Skeletal muscle tissue (tissue), 7 donors: Measurements from ENCODE around the genes SGCE, PON3 and TAC1.

DNA sequence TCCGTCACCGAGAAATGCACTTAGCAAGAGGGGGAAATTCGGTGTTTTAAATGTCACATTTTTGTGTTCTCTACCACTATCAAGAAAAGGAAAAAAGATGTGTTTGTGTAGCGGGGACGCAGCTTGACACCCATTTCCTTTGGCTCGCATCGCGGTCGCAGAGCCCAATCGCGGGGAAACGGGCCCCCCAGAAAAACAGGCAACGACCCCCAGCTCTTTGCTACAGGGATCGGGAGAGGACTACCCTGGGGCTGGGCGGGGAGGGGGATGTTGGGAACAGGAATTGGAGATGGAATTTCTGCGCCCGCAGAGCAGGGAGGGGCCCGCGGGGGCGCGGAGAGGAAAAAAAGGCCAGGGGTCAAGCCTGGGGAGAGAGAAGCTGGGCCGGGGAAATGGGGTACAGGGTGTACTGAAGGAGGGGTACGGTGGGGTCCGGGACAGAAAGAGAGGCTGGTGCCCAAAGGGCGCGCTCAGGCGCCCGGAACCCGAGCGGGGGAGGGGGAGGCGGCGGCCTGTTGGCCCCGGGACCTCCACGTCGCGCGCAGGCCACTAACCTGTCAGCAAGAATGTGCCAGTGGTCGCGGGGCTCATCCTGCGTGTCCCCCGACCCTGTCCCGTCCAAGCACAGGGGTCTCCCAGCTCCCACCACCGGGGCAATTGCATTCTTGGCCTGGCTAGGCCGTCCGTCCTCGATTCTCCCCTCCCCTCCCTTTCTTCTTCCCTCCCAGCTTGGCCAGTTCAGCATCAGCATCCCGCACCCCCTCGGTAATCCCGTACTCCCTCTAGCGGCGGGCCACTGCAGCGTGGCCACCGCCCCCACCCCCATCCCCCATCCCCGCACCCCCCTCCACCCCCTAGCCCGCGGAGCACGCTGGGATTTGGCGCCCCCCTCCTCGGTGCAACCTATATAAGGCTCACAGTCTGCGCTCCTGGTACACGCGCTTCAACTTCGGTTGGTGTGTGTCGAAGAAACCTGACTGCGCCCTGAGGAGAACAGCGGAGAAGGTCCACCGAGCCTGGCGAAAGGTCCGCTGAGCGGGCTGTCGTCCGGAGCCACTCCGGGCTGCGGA lies at the start of gene SGCE:
SGCE (minus strand) TSS at position 698 of the 1,070 bp plus-strand sequence.
- PRO-cap, 3 experiments, result peak in 3 of 3 experiments; most common plus-strand start position 935 of the sequence (in 1); most common minus-strand start position 711 of the sequence (in 3)
- RAMPAGE, long total RNA, result start-site peak on the plus strand centred at position 967 of the sequence, 65 bp wide, 832 and 642 reads in 2 replicates
- RRBS, 2 experiments, result 11 to 12% methylated on average over 13 to 16 of the region's 74 CpGs

GRCh38 chr7:94972865-94973592 lies 65.6 kb downstream of the PPP1R9A start:
- PRO-cap, 3 experiments, result no peak in any of the 3 experiments
- RAMPAGE, long total RNA, result no peak
- RRBS, 2 experiments, result no CpG with 5 or more reads among the region's 4 CpGs

DNA sequence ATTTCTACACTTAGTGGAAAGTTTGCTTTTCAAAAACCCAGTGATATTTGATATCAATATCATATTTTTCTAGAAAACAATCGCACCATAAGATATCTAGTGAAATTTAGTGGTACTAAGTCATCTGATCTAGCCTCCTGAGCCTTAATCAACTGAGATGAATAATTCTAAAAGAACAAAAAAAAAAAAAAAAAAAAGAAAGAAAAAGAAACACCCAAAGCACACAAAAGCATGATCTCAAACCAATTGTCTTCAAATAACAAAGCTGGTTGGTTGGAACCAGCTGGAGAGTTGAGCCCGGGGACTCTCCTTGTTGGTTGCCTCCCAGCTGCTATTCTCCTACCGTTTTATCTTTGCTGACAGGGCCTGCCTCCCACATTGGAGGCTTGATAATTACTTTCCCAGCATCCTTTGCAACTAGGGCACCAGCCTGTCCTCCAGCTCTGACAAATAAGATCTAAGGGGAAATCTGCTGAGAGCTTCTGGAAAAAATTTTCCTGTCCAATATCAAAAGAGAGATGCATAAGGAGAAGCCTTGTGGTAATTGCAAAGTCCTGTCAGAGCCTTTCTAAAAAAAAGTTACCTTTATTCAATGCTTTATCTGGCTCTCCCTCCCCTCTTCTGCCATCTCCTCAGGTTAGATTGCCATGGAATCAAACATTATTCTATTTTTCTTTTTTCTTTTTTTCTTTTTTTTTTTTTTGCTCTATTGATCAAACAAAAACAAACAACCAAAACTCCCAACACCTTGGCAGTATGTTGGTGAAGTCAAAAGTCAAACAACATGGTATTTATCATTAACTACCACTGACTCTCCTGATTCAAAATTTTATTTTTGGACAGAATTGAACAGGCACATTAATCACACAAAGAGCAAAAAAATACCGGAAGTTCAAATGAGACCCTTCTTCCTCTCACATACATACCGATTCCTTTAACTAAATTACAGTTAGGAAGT lies 6.7 kb downstream of the PON1 start:
- PRO-cap, 3 experiments, result no peak in any of the 3 experiments
- RAMPAGE, long total RNA, result no peak
- RRBS, 2 experiments, result no CpG with 5 or more reads among the region's 5 CpGs

DNA sequence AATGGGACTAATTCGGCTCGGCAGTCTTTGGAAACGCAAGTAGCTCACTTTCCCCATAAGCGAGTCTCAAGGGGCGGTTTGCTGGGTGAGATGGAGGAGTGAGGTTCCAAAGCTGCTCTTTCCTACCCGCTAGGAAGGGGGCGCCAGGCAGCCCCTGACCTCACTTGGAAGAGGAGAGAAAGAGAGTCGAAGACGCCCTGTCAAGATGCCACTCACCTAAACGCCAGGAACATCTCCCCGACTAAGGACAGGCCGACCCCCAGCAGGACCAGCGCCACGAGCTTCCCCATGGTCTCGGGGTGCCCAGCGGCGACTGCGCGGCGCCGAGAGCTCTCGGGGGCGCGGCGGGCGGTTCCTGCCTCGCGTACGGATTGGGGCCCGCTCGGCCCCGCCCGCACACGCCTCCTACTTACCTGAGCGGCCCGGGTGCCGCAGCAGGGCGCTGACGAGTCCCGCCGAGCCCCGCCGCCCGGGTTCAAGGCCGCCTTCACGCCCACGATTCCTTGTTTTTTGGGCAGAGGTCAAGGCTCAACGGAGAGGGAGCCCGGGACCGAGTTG lies at the start of gene PON3:
PON3 (minus strand) TSS at position 315 of the 558 bp plus-strand sequence.
- PRO-cap, 3 experiments, result peak in 1 of 3 experiments; most common plus-strand start position 163 of the sequence (in 1)
- RAMPAGE, long total RNA, result no peak
- RRBS, 2 experiments, result 27 to 34% methylated on average over 15 of the region's 50 CpGs

DNA sequence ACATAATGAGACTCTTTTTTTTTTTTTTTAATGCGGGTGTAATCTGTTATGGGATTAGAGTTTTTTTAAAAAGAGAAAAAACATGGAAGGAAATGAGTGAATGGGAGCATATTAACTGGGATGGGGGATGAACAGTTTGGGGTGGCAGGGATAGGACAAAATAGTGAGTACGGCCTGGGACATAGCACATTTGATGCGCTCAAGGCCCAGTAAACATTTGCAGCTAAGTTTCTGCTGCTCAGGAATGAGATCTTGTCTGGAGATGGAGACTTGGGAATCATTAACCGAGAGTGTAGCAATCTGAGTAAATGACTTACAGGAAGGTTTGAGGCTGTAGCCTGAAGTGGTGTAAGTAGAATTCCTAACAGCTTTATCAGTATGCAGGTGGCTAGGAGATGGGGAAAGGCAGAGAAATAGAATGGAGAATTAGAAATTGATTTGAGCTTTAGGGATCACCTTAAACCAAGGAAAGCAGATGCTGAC lies 6.1 kb upstream of the PON2 start:
- PRO-cap, 3 experiments, result no peak in any of the 3 experiments
- RAMPAGE, long total RNA, result no peak
- RRBS, 2 experiments, result no CpG with 5 or more reads among the region's 4 CpGs

- PRO-cap, 3 experiments, result no peak in any of the 3 experiments
- RAMPAGE, long total RNA, result no peak
- RRBS, 2 experiments, result no CpG with 5 or more reads among the region's 4 CpGs
Observed at GRCh38 chr7:95471014-95471560, 14.7 kb upstream of the ASB4 start.

DNA sequence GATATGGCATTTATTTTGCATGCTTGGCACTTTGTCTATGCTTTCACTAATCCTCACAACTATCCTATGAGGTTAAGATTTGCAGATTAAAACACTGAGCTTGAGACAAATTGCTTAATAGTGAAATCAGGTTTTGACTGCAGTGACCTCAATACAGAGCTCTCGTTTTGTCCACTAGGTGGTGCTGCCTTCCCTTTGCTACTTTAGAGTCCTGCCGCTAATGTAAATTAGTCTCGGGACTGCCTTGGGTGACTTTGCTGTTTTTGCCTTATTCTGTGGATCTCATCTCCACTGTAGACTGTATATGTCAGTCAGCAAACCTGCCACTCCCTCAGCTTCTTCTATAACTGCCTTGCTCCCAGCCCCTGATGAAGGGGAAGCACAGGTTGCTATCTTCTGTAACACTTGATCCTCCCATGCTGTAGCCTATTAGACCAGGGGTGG lies 26.0 kb downstream of the ASB4 start:
- PRO-cap, 3 experiments, result no peak in any of the 3 experiments
- RAMPAGE, long total RNA, result no peak
- RRBS, 2 experiments, result no CpG with 5 or more reads among the region's 3 CpGs

DNA sequence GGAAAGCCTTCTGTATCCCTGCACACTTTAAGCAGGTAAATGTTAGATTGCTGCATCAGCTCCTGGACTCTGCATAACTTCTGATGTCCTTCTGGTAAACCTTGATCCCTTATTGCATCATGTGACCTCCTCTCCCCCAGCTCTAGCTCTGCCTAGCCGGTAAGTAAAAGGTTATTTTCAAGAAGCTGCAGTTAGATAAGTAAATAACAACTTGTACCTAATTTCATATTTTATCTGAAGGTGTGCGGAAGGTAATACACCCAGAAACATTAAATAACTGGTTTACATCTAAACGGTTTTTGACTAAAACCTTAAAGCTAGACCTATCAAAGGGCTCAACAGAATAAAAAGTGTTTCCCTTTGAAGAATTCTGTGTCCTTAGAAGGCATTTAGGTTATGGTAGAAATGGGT lies 37.4 kb downstream of the PDK4 start:
- PRO-cap, 3 experiments, result no peak in any of the 3 experiments
- RAMPAGE, long total RNA, result no peak
- RRBS, 2 experiments, result no CpG with 5 or more reads among the region's 3 CpGs

GRCh38 chr7:95586731-95587334 lies 9.5 kb downstream of the PDK4 start:
- PRO-cap, 3 experiments, result no peak in any of the 3 experiments
- RAMPAGE, long total RNA, result no peak
- RRBS, 2 experiments, result no CpG with 5 or more reads among the region's 3 CpGs

DNA sequence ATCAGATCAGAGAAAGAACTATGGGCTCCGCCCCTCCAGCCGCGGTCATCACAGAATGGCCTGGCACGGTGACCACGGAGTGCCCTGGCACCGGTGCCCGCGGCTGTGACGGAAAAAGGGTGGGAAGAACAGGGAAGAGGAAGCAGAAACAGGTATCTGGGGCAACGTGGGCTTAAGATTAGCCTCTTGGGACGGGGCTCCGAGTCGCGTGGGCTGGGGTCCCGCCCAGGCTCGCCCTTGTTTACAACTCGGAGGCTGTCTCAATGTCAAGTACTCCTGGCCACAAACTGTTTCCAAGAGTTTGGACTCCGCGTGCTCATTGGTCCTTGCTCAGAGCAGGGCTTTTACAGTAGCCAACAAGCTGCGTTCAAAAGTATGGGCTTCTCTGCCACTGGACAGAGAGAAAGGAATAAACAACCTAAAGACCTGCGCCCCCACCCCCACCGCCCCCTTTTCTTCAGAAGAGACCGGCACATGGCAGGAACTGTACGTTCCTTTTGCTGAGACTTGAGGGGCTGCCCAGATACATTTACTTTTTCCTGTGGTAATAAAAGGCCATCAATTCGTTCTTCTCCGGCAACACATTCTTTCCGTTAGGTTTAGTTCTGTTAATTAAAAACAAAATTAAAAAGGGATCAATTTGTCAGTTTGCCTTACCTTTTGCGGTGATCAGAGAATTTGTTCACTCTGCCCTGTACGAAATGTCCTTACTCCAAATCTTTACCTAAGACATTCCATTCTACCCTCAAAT lies 491 bp upstream of the PDK4 start:
- PRO-cap, 3 experiments, result peak in 3 of 3 experiments; most common plus-strand start position 460 of the sequence (in 2); most common minus-strand start position 239 of the sequence (in 1)
- RAMPAGE, long total RNA, result no peak
- RRBS, 2 experiments, result 2 to 4% methylated on average over 7 of the region's 29 CpGs

DNA sequence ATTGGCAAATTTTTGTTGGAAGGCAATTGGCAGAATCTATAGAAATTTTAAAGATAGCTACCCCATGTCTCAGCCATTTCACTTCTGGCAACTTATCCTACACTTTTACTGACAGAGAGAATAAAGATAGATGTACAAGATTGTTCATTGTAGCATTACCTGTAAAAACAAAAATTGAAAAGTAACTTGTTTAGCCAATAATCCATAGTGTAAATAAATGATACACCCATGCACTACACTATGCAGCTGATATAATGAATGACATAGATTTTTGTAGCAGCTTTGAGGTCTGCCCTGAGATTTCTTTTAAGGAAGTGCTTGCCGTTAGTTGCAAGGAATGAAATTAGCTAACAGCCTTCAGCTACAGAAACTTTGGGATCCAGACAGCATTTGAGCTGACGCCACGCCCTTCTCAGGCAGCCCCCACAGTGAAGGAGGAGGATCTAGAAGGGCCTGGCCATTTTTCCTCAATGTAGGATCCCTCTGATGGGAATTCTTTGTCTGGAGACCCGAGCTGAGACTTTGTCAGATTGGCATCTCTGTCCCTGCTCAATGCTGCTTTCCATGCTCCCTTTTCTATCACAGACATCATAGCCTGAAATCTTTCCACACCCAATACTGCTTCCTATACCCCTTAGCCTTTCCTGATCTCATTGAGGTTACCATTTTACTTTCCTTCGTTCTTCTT lies 6.1 kb upstream of the PDK4 start:
- PRO-cap, 3 experiments, result no peak in any of the 3 experiments
- RAMPAGE, long total RNA, result no peak
- RRBS, 2 experiments, result no CpG with 5 or more reads among the region's 5 CpGs

DNA sequence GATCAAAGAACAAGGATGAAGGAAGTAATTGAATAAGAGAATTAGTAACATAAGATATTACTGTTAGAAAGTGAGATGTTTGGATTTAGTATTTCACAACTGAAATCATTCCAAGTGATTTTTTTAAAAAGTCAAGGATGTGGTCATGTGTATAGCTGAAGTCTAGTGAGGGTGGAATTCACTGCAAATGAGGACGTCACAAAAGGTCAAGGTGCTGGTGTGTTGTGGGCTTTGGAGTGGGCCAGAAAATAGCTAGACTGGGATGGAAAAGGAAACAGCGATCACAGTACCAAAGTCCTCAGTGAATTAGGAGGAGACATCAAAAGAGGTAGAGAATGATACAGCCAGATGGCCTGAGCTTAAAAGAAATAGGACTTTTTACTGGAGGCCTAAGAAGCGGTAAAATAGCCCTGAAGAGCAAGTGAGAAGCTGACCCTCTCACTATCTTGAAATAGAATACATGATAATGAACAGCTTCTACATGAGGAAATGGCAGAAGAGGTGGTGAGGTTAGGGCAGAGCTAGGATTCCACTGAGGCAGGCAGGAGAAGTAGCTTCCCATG lies 272.9 kb downstream of the DYNC1I1 start:
- PRO-cap, 3 experiments, result no peak in any of the 3 experiments
- RAMPAGE, long total RNA, result no peak
- RRBS, 2 experiments, result no CpG with 5 or more reads among the region's 3 CpGs

DNA sequence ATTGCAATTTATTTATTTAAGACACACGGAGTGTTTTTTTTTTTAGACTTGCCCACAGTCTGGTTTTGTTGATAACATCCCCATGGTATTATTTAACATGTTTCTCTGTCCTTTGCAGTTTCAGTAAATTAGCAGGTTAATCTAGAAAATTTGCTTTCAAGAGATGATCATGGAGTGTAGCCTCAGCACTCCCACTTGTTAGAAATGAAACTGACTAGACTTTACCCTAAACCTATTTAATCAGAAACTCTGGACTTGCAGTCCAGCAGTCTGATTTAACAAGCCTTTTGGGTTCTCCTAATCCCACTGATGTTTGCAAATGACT lies 55.4 kb upstream of the SLC25A13 start:
- PRO-cap, 3 experiments, result no peak in any of the 3 experiments
- RAMPAGE, long total RNA, result no peak
- RRBS, 2 experiments, result no CpG with 5 or more reads among the region's 1 CpG

GRCh38 chr7:96401245-96401679 lies 79.4 kb upstream of the SLC25A13 start:
- PRO-cap, 3 experiments, result no peak in any of the 3 experiments
- RAMPAGE, long total RNA, result no peak
- RRBS, 2 experiments, result no CpG with 5 or more reads among the region's 2 CpGs

- PRO-cap, 3 experiments, result no peak in any of the 3 experiments
- RAMPAGE, long total RNA, result no peak
- RRBS, 2 experiments, result no CpG with 5 or more reads among the region's 6 CpGs
Observed at GRCh38 chr7:96548530-96549142, 161.0 kb downstream of the SEM1 start.

GRCh38 chr7:97017453-97017895 lies 7.2 kb downstream of the DLX5 start:
- PRO-cap, 3 experiments, result no peak in any of the 3 experiments
- RAMPAGE, long total RNA, result no peak
- RRBS, 2 experiments, result 11 to 14% methylated on average over 3 of the region's 14 CpGs

GRCh38 chr7:97021657-97022288 lies 2.9 kb downstream of the DLX5 start:
- PRO-cap, 3 experiments, result no peak in any of the 3 experiments
- RAMPAGE, long total RNA, result no peak
- RRBS, 2 experiments, result no CpG with 5 or more reads among the region's 43 CpGs

- PRO-cap, 3 experiments, result no peak in any of the 3 experiments
- RAMPAGE, long total RNA, result no peak
- RRBS, 2 experiments, result no CpG with 5 or more reads among the region's 8 CpGs
Observed at GRCh38 chr7:97116319-97116928, 1.1 kb upstream of the SDHAF3 start.

- PRO-cap, 3 experiments, result no peak in any of the 3 experiments
- RAMPAGE, long total RNA, result no peak
- RRBS, 2 experiments, result 0 to 1% methylated on average over 7 to 12 of the region's 50 CpGs
Observed at GRCh38 chr7:97731766-97732294, at the start of gene TAC1. TAC1 (plus strand) TSS chr7:97732086.

DNA sequence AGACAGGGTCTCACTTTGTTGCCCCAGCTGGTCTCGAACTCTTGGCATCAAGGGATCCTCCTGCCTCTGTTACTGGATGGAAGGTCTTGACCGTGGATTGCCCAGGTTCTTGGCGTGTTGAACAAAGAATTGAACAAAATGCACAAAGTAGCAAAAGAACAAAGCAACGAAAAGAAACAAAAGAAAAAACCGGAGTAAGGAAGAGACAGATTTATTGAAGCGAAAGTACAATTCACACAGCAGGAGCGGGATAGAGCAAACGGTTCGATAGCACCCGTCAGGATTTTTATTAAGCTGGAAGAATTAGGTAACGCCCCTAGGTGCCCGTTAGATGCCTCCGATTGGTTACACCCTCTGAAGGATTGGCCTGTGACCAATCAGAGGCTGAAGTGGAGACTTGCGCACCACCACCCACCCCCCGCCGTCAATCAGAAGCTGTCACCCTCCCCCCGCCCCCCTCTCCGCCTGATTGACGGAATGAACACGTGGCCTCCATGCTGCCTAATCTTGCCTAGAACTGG lies 16.9 kb downstream of the OCM2 start:
- PRO-cap, 3 experiments, result no peak in any of the 3 experiments
- RAMPAGE, long total RNA, result no peak
- RRBS, 2 experiments, result no CpG with 5 or more reads among the region's 20 CpGs